Mucosa of descending colon (tissue), 1 donor: ENCODE measurements around a stretch of chr11.

DNA sequence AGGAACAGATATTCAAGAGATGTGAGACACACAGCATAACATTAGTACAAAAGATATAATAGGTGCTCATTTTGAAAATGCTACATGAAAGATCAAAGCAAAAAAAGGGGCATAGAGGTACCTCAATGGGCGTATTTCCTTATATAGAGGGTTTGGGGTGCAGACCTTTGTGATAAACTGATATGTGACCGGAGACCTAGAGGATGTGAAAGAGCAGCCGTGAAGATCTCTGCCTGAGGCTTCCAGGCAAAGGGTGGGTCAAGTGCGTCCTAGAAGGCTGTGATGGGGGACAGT is 551.4 kb downstream of the ETS1 start:
- PRO-cap: no peak

- PRO-cap: no peak
Measured at GRCh38 chr11:128208325-128209063, 378.9 kb downstream of the ETS1 start.

DNA sequence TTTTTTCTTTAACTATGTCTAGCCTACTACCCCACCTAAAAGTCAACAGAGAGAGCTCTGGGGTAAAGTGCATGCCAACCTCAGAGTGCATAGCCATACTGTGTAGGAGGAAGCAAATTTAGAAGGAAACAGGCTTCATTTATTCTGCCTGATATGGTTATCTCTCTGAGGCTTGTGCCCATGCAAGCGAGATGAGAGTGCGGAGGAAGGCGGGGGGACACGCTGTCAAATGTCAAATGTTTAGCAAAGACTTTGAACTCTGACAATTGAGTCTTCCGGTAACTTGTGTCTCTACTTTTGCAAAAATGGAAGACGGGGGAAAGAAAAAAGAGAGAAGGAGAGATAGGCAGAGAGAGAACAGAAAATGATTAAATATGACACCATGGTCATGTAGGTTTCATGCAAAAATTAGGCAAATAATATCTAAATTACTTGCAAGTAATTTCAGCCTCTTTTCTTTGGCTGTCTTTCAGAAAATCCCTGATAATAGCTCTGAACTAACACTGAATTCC is 295.4 kb downstream of the ETS1 start:
- PRO-cap: bidirectional peak, plus-strand start at position 189 of the sequence, minus-strand start at position 201 of the sequence; unidirectional peak, minus-strand start at position 230 of the sequence

- PRO-cap: bidirectional peak, plus-strand start at chr11:128302652, minus-strand start at chr11:128302582
Measured at GRCh38 chr11:128302299-128303274, 284.8 kb downstream of the ETS1 start.

DNA sequence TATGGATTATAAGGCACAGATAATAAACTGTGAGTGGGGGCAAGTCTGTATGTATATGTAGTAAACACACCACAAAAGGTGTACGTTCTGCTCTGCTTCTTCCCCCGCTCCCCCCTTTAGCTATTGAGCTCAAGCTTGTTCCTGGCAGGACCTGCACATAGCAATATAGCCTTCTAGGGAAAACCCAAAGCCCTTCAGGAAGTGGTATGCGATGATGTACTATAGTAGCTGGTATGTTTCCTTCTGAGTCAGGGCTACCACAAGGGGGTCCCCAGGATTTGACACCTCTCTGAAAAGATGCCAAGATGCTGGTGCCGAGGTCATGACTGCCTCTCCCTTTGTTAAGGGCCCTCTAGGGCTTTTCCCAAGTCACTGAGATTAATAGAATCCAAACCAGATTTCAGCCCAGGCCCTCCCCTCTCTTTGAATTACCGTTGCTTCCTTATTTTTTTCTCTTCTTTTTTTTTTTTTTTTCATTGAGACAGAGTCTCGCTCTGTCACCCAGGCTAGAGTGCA is 268.5 kb downstream of the ETS1 start:
- PRO-cap: no peak

DNA sequence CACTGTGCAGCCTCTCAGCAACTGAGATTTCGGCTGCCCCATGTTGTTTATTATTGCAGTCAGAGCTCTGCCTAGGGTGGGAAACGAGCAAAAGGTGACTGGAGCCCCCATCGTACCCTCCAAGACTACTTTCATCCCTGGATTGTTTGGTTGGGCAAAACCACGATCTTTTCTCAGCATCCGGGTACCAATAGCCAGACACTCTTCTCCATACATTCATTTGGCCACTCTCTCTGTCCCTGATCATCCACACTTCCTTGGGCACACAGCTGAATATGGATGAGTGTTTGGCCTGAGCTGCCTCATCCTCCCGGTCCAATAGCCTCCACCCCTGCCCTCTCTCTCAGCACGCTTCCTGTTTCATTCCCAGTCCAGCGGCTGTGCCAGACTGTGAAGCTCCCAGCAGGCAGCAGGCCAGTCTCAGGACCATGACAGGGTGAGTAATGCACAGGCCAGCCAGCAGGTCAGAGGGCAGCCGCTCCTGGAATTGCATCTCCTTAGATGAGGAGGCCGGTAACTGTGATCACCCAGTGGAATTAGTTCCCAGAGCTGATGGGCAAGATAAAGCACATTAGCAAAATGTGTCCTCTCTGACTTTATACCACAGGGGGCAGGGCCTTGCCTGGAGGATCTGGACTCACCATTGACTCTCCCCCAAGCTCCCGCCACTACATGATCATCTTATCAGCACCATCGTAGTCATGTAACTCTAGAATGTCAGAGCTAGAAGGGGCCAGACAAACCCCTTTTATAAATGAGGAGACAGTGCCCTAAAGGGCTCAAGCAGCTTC is 251.2 kb downstream of the ETS1 start:
- PRO-cap: unidirectional peak, plus-strand start at position 369 of the sequence

- PRO-cap: no peak
Measured at GRCh38 chr11:128422414-128423147, 164.8 kb downstream of the ETS1 start.

DNA sequence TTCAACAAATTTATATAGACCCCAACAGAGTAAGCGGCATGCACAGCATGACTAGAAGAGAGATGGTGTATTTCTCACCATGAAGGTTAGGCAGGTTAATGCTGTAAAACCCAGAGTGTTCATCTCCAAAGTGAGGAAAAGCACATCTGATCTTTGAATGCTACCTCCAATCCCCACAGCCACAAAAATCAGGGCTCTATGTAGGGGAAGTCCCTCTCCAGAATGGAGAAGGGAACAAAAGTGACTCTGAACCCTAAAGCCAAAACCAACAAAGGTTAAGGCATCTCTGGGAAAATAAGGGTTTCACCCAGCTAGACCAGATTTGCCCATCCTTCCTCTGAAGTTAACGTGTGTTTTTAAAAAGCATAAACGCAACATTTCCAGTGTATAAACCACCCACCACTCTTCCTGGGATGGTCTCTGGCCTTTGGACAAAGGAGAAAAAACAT is 128.1 kb downstream of the ETS1 start:
- PRO-cap: no peak

- PRO-cap: bidirectional peak, plus-strand start at chr11:128471554, minus-strand start at chr11:128471404
Measured at GRCh38 chr11:128471056-128471758, 116.2 kb downstream of the ETS1 start.

DNA sequence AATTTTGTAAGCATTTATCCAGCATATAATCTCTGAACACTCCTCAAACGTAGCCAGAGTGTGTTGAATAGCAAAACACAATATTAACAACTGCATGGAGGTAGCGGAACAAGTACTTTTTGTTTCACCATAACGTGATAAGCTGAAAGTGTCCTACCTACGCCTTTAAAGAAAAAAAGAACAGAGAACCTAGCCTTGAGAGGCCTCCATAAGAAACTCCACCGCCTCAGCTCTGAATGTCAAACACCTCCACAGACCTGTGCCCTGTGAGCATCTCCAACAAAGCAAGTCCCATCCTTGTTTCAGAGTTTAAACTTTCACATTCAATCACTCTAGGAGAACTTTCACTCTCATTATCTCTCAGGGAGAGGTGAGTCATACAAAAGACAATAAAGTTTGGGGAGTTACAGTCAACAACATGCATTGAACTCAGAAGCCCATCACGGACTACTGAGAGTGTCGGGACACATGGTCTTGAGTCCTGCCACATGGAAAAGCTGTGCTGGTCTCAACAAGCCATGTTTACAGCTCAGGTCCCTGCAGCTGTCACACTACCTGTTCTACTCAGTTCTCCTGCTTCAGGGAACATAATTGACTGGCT is 115.3 kb downstream of the ETS1 start:
- PRO-cap: no peak

- PRO-cap: no peak
Measured at GRCh38 chr11:128483257-128483846, 104.0 kb downstream of the ETS1 start.

GRCh38 chr11:128487943-128488617 is 99.3 kb downstream of the ETS1 start:
- PRO-cap: no peak

GRCh38 chr11:128492297-128492859 is 95.0 kb downstream of the ETS1 start:
- PRO-cap: no peak

DNA sequence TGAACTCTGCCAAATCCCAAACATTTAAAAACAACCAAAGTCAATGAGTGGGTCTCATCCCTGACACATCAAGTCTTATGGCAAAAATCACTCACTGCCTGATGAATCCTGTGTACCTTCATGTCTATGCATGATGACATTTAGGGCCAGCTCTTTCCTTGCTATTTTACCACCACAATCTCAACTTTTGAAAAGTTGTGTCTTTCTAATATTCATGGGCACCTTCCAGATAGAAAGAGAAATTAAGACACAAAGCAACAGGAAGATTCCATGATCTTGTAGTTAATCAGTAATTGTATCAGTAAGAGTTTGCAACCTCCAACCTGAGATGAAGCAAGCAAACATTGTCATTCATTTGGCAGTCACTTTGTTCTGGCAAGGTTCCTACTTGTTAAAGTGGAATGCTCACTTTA is 51.8 kb downstream of the ETS1 start:
- PRO-cap: no peak

- PRO-cap: no peak
Measured at GRCh38 chr11:128549239-128549821, 38.0 kb downstream of the ETS1 start.

GRCh38 chr11:128580585-128581064 is 6.7 kb downstream of the ETS1 start:
- PRO-cap: no peak

DNA sequence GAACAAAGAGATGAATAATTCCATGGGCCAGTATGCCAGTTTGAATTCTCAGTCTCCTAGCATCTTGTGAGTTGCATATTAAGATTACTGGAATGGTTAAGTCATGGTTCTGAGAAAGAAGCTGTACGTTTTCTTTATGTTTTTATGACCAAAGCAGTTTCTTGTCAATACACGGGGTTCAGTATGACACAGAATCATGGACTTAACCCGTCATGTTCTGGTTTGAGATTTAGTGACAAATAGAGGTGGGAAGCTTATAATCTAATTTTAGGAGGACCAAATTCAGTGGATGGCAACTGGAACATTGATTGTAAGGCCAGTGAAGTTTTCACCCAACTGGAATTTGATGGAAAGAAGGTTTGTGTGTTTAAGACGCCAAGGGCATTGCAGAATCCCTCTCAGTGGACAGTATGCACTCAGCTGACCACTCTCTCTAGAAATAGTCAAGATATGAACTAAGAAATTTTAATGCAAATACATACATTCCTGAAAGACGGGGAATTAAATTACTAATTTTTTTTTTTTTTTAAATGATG is 55.8 kb downstream of the KCNJ1 start:
- PRO-cap: no peak

DNA sequence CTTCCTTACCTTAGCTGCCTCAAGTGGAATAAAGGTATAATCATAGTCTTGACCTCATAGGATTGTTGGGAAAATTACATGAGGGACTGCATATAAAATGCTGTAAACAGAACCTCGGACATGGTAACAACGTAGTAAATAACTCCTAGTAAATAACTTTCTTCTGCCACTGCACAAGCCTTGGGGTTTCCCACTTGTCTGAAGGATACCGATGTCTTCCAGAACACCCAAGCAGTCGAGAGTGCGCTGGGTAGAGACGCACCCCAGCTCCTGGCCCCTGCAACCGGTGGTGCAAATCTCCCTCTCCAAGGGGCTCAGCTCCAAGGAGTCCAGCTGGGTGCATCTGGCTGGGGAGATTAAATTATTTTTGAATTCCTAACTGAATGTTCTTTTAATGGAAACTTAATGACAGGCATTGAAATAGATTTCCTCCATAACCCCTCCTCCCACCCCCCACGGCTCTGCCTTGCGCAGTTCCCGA is 31.4 kb downstream of the KCNJ1 start:
- PRO-cap: no peak

- PRO-cap: no peak
Measured at GRCh38 chr11:128895451-128896059, 4.4 kb downstream of the KCNJ5 start.

DNA sequence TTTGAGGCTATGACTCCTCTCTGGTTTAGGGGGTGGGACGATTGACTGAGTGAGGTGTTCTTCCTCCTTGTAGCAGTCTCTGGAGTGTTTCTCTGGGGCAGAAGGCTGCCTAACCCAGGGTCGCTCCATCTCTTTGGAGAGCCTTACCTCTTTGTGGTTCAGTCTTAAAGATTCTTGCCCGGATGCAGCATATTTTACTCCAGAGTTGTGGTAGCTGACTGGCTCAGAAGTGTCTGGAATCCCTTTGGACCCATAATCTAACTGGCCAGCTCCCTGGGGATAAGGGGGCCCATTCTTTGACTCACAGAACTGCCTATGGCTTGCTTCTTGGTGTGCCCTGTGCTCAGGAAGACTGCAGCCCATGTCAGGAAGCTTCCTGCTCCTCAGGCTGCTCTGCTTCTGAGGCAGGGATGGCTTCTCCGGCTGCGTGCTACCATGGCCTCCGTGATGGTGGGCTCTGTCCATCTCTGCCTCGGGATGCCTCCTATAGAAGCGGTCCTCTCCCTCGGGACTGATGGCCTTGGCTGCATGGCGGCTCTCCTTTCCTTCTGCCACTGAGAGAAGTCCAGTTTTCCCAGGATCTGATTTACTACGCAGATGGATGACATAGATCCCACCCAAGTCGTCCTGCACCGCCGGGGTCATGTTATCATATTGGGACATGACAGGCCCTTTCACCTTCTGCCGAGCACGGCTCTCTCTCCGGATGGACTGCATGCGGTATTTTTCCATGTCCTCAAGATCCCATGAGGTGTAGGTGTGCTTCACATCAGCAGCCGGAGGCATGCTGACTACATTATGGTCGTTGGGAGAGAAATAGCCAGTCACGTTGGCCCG is 26.7 kb upstream of the TP53AIP1 start:
- PRO-cap: no peak